Airway epithelial cell (primary cell): ENCODE measurements around a stretch of chr12.

DNA sequence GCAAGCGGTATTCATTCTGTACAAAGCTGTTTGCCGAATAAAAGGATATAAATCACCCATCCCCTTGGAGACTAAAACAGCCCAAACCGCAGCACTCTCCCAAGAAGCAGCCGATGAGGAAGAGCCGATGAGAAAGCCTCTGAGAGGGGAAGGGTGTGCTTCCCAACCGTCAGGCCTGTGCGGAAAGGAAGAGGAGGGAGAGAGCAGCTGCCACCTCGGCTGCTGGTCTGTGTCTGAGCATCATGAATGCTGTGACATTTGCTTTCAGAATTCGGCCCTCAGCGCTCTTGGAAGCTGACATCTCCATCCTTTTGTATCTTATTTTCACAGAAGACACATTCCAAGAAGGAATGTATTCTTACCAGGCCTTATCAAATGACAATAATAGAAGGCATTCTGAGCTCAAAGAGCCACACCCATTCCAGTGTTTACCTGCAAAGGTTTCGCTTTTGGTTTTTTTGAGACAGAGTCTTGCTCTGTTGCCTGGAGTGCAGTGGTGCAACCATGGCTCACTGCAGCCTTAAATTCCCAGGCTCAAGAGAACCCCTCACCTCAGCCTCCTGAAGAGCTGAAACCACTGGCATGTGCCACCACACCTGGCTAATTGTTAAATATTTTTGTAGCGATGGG, 69.4 kb downstream of the SLC6A12 start:
- RAMPAGE, long total RNA = no peak

GRCh38 chr12:168680-169196, 45.2 kb downstream of the SLC6A12 start:
- RAMPAGE, long total RNA = no peak

GRCh38 chr12:172166-172654, 41.7 kb downstream of the SLC6A12 start:
- RAMPAGE, long total RNA = no peak

- RAMPAGE, long total RNA = no peak
Observed at GRCh38 chr12:203408-204018, 10.4 kb downstream of the SLC6A12 start.

GRCh38 chr12:212855-213936, 761 bp downstream of the SLC6A12 start:
- RAMPAGE, long total RNA = no peak

DNA sequence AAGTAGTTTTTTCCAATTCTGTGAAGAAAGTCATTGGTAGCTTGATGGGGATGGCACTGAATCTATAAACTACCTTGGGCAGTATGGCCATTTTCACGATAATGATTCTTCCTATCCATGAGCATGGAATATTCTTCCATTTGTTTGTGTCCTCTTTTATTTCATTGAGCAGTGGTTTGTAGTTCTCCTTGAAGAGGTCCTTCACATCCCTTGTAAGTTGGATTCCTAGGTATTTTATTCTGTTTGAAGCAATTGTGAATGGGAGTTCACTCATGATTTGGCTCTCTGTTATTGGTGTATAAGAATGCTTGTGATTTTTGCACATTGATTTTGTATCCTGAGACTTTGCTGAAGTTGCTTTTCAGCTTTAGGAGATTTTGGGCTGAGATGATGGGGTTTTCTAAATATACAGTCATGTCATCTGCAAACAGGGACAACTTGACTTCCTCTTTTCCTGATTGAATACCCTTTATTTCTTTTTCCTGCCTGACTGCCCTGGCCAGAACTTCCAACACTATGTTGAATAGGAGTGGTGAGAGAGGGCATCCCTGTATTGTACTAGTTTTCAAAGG, 16.9 kb downstream of the KDM5A start:
- RAMPAGE, long total RNA = no peak

- RAMPAGE, long total RNA = no peak
Observed at GRCh38 chr12:402073-402482, 634 bp downstream of the CCDC77 start.

DNA sequence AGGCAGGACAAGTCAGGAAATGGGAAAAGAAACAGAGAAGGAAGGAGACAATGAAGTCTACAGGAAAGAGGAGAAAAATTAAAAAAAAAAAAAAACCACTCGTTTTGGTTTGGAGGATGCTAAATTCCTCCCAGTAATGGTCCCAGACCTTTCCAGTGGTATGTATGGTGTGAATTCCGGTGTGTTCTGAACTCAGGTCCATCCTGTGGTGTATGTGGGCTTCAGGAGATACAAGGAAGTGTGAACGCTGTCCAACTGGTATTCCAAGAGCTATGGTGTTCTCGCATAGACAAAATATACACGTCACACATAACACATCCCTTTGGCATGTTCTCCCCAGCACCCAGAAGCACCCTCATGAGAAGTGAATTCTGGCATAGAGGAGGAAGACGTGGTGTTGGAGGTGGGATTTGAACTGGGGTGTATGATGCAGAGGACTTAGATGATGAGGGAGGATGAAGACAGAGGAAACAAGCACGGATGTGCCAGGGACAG, 25.0 kb downstream of the B4GALNT3 start:
- RAMPAGE, long total RNA = no peak

GRCh38 chr12:507223-507805, 47.6 kb downstream of the B4GALNT3 start:
- RAMPAGE, long total RNA = no peak

GRCh38 chr12:509447-510012, 49.8 kb downstream of the B4GALNT3 start:
- RAMPAGE, long total RNA = no peak

DNA sequence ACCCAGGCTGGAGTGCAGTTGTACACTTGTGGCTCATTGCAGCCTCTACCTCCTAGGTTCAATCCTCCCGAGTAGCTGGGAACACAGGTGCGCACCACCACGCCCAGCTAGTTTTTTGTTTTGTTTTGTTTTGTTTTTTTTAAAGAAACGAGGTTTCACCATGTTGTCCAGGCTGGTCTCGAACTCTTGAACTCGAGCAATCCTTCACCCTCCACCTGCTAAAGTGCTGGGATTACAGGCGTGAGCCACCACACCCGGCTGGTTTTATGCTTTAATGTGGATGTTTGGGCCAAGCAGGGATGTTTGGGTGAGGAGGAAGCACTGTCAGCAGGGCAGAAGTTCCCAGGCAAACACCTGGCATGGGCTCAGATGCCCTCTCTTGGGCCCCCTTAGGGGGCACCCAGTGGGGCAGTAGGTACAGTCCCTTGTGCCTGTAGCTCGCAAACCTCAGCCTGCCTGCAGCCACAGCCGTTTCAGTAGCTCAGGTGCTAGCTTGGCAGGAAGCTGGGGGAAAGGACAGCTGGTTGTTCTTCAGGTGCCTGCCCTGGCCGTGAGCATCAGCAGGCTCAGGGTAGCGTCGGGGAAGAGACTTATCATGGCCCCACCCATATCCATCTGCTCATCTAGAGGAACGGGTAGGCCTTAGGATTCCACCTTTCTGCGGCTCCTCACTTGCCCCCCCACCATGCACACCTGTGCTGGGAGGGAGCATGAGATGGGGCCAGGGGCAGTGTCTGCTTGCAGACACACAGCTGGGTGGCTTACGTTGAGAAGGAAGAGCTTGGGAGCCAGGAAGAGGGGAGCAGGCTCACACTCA, 67.4 kb downstream of the B4GALNT3 start:
- RAMPAGE, long total RNA = no peak

DNA sequence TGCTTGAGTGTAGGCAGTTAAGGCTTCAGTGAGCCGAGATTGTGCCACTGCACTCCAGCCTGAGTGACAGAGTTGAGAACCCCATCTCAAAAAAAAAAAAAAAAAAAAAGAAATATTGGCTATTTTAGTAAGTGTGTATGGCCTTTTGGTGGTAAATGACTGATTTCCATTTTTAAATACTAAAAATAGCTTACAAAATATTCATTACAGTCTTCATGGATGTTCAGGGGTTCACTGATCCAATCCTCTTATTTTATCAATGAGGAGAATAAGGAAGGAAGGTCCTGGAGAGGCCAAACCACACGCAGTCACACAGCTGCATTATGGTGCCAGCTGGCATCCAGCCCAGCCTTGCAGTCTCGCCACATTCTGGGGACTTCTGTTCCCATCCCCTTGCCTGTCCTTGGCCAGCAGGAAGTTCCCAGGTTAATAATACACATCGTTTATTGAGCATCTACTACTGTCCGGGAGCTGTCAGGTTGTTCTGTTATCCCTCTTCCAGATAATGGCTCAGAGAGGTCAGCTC, 78.8 kb downstream of the B4GALNT3 start:
- RAMPAGE, long total RNA = no peak

GRCh38 chr12:552947-554164, 93.6 kb downstream of the B4GALNT3 start:
- RAMPAGE, long total RNA = no peak

- RAMPAGE, long total RNA = no peak
Observed at GRCh38 chr12:581231-581900, 81.9 kb downstream of the NINJ2 start.

DNA sequence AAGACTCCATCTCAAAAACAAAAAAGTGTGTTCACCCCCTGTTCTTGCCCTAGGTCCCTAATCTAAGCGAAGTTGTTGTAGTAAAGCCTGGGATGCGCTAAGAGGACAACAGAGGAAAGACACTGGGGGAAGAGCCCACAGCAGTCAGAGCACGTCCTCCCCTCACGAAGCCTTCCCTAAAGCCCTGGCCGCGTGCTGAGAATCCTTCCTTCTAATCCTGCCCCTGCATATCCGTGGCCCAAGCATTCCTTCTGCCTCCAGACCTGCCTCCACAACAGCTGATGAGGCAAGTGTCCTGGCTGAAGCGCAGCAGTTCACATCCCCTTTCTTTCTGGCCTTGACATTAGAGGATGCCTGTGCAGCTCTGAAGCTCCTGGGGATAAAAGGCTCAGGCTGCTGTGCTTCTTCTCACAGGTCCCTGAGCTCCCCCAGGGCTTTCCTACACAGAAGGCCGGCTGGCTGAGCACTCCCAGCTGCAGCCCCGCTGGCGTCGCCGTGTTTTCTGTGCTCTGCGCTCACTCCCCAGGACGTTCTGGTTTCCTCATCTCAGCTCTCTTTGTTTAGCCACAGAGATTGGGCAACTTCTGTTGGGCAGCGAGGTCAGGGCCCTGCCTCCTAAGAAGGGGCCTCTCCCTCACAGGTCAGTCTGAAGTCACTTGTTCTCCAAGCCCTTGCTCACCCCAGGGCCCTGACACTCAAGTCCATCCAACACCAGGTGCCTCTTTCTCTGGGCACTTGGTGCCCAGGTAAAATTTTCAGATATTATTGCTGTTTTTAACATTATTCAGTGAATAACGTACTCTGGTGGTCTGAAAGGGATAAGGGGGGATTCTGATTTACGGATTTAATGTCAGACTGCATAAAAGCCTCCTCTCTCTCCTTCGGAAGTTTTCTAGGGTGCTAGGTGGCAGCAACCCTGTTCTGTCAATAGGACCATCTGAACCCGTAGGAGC, 45.8 kb downstream of the NINJ2 start:
- RAMPAGE, long total RNA = no peak

GRCh38 chr12:631354-631589, 32.0 kb downstream of the NINJ2 start:
- RAMPAGE, long total RNA = no peak

DNA sequence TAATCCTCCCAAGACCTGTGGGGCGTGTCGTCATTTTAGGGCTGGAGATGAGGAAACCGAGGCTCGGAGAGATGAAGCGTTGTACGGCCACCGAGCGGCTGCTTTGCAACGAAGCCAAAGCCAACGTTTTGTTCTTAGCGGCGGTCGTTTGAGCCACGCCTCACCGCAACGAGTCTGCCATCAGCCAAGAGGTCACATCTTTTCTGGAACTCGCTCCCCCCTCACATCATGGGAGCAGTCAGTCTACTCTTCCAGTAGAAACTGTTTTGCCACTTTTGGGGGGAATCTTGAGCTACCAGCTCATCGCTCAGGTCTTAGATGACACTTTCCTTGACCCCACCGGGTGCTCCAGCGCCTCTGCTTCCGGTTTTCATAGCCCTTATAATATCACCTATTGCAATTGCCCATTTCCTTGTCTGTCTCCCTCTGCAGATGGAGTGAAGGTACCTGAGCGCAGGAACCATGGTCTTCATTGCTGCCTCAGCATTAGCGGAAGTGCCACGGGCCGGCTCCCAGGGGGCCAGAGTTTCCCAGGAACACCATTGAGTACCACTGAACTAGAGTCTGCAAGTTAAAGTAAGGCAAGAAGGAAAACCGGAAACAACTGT, 19.6 kb downstream of the NINJ2 start:
- RAMPAGE, long total RNA = no peak

GRCh38 chr12:684509-684723, 21.2 kb upstream of the NINJ2 start:
- RAMPAGE, long total RNA = no peak

DNA sequence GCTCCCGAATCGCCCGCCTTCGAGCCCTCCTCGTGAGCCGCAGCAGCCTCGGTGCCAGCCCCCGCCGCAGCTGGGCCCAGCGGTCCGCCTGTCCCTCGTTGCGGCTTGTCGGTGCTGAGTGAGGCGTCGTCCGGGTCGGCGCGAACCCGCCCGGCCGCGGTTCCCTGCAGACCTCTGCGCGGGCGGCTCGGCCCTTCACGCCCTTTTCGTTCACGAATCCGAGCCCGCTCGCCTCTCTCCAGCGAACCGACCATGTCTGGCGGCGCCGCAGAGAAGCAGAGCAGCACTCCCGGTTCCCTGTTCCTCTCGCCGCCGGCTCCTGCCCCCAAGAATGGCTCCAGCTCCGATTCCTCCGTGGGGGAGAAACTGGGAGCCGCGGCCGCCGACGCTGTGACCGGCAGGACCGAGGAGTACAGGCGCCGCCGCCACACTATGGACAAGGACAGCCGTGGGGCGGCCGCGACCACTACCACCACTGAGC, 975 bp downstream of the WNK1 start:
- RAMPAGE, long total RNA = no peak

- RAMPAGE, long total RNA = no peak
Observed at GRCh38 chr12:754529-754809, 2.1 kb downstream of the WNK1 start.